GM12891 (cell line): ENCODE data around the genes RAB30 and CCDC90B.

GRCh38 chr11:78229663-78230195 lies 41.0 kb downstream of the USP35 start:
- RRBS: no CpG with 5 or more reads among the region's 3 CpGs

DNA sequence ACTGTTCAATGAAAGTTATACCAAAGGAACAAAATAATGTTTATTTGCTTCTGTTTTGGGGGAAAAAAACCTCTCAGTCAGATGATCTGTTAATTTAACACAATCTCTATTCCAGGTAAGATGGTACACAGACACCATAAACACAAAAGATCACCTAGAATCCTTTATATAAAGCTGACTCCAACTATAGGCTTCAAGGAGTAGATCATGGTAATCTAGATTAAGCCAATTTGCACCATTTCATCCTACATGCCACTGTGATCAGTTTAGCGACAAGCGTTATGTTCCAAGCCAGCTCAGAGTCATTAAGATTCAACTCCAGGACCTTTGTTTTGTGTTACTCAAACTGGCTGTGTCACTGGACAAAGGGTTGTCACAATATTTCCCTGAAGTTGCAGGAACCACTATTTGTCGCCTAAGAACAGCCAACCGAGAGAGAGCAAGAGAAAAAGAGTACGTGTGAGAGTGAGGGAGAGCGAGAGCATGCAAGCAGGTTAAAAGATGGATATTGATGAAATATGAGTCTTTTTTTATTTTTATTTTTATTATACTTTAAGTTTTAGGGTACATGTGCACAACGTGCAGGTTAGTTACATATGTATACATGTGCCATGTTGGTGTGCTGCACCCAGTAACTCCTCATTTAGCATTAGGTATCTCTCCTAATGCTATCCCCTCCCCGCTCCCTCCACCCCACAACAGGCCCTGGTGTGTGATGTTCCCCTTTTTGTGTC lies 104.8 kb downstream of the USP35 start:
- RRBS: no CpG with 5 or more reads among the region's 8 CpGs

DNA sequence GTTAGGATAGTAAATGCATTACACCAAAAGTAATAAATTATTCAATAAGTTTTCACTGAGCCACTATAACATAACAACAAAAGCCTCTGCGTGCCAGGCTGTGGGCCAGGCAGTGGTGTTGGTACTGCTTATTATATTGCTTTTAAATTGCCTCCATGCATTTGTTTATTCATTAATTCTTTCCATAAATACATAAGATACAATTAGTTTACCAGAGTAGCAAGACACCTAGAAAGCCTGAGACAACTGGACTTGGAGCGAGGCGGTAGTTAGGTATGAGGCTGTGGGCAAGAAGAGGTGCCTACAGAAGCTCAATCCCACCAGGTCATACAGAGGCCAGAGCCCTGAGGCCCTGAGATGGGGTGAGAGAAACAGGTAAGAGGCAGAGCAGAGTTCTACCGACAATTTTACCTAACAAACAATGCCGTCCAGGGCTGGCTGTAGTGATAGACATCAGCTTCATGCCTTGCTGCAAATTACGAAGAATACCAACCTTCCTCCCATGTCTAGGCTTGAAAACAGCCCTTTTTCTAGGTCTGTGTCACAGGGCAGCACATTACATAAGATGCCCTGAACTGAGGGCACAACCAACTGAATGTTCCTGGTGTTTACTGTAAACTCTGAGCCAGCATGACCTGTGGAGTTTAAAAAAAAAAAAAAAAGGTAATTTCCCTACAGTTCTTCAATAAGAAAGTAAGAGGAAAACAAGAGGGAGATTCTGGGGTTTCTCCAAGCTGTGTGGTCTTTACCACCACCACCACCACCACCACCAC lies 105.9 kb downstream of the GAB2 start:
- RRBS: no CpG with 5 or more reads among the region's 6 CpGs

- RRBS: no CpG with 5 or more reads among the region's 6 CpGs
Measured at GRCh38 chr11:78465413-78465741, 47.8 kb upstream of the GAB2 start.

GRCh38 chr11:78469928-78470297 lies 52.3 kb upstream of the GAB2 start:
- RRBS: no CpG with 5 or more reads among the region's 3 CpGs

DNA sequence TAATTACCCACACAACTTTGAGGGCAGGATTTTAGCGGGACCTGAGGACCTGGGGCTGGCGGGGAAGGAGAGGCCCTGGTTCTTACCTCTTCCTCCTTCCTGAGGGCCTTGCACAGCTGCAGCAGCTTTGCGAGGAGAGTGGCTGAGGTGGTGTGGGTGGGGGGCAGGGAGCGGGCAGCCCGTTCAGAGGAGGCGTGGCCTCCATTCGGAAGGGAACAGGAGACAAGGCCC lies 76.4 kb upstream of the NARS2 start:
- RRBS: no CpG with 5 or more reads among the region's 7 CpGs

- RRBS: no CpG with 5 or more reads among the region's 4 CpGs
Measured at GRCh38 chr11:78809722-78810279, 235.1 kb upstream of the NARS2 start.

- RRBS: no CpG with 5 or more reads among the region's 6 CpGs
Measured at GRCh38 chr11:79199902-79200358, 240.9 kb downstream of the TENM4 start.

DNA sequence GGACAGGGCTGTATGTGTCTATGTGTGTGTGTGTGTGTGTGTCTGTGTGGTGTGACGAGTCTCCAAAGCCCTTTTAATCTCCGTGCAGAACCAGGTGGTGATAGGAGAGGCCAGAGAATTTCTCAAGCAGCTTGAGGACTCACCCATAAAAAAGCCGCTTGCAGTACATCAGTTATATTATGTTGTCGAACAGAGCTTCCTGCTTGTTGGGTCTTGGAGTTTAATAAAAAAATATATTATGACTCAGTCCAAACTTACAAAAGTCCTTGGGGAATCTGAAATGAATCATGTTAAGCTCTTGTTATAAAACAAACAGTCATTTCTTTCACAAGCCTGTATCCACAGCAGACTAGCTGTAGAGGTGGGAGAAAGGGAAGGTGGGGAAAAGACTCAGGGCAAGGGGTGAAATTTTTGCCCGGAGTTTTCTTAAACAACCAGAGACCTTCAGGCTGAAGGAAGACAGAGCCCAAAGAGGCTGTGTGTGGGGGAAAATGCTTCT lies 196.4 kb downstream of the TENM4 start:
- RRBS: no CpG with 5 or more reads among the region's 5 CpGs

DNA sequence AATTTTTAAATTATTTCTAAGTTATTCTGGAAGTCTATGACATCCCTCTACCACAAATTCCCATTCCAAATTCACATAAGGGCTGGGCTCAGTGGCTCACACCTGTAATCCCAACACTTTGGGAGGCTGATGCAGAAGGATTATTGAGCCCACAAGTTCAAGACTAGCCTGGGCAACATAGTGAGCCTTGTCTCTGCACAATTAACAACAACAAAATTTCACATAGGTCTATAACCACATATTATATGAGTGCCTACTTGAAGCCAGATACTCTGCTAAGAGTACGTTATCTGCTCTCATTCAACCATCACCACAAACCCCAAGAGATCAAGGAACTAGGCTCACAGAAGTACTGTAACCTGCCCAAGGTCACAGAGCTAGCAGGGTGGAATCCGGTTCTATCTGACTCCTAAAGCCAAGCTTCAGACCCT lies 1.2 kb downstream of the PRCP start:
- RRBS: no CpG with 5 or more reads among the region's 2 CpGs

DNA sequence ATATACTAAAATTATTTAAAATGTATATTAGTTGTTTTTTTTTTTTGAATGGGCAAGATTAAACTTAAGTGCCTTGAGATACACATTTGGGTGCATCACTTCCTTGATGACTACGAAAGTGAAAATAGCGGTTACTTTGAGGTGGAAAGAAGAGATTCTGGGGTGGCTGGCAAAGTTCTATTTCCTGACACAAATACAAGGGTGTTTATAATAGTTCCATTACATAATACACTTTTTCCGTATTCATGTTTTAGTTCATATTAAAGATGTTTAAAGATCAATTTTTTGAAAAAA lies 58.4 kb downstream of the DDIAS start:
- RRBS: no CpG with 5 or more reads among the region's 3 CpGs

DNA sequence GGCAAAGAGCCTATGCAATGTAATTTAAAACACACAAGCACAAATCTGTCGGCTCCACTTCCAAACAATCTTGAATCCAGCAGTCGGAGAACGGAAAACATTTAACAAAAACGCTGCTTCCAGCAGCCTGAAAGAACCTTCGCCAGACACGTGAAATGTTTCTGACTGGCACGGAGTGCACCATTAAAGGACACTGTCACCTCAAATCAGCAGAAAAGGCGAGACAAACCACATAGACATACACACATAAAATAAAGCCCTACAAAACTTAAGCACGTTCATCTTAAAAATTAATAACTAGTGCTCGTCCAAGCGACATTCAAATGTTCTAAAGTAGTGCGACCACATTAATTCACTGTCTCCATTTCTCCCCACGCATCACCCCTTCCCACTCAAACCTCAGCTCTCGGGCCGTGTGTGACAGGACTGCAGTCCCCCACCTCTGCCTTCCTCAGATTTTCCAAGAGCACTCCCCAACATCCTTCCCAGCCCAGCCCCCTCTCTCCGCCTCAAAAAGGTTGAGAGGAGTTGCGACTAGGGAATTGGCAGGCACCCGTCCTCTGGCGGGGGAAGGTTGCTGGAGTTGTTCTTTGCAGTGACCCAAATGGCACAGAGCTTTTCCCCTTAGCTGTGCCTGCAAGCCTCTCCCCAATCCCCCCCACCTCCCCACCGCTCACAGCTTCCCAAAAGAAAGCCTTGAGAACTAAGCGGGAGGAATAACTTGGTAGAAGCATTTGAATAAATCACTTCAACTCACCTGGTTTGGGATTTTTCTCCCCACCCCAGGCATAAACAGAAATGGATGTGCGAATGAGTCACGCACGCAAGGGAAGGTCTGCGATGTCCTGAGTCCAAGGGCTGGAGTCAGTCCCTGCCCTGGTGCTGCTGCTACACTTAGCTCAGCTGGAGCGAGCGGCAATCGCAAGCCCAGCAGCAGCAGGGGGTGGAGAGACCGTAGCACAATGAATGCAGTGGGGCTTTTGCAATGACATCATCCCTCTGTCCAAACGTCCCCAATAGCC lies at the start of gene RAB30:
TSS of gene RAB30 (minus strand) at position 964 of the 1,022 bp plus-strand sequence.
- RRBS: no CpG with 5 or more reads among the region's 30 CpGs

GRCh38 chr11:83165655-83166742 lies 9.1 kb downstream of the PCF11 start:
- RRBS: no CpG with 5 or more reads among the region's 19 CpGs

DNA sequence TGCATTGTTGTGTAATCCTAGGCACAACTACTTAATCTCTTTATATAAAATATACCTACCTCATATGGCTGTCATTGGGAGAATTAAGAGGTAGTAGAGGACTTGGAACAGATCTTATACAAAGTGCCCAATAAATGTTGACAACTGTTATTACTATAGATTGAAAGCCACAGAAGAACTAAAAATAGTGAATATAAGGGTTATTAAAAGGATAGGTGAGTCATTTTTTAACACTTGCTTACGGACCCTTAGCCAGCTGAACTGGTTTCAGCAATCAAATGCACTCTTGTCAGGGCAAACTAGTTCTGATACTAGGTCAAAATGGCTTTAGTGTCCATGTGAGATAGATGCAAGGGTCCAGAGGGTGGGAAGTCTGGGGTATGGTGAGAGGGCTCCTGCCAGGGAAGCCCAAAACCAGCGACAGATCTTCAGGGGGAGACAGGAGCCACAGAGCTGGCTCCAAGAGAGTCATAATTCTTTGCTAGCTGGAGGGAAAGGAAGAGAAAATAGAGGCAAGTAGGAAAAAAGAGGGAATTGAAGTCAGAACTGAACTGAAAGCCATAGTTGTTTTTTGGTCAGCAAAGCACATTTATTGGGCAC lies 29.2 kb downstream of the CCDC90B start:
- RRBS: no CpG with 5 or more reads among the region's 2 CpGs

- RRBS: no CpG with 5 or more reads among the region's 22 CpGs
Measured at GRCh38 chr11:83286235-83286643, at the start of gene CCDC90B. CCDC90B (minus strand) TSS chr11:83286367.

DNA sequence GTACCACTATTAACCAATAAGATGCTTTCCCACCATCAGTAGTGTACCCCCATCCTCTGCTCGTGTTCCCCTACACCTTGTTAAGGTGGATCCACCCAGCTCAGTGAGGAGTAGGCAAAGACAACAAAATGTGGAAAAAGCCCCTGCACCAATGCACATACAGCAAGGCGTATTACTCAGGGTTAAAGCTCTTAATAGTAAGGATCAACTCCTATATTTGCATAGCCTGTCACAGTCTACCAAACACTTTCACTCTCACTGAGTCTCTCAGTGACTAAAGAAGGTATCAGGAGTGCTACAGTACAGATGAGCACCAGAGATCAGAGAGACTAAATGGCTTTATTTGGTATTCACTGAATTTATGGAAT lies 396.3 kb upstream of the CCDC90B start:
- RRBS: no CpG with 5 or more reads among the region's 2 CpGs

GRCh38 chr11:84250667-84251121 lies 964.5 kb upstream of the CCDC90B start:
- RRBS: no CpG with 5 or more reads among the region's 2 CpGs

DNA sequence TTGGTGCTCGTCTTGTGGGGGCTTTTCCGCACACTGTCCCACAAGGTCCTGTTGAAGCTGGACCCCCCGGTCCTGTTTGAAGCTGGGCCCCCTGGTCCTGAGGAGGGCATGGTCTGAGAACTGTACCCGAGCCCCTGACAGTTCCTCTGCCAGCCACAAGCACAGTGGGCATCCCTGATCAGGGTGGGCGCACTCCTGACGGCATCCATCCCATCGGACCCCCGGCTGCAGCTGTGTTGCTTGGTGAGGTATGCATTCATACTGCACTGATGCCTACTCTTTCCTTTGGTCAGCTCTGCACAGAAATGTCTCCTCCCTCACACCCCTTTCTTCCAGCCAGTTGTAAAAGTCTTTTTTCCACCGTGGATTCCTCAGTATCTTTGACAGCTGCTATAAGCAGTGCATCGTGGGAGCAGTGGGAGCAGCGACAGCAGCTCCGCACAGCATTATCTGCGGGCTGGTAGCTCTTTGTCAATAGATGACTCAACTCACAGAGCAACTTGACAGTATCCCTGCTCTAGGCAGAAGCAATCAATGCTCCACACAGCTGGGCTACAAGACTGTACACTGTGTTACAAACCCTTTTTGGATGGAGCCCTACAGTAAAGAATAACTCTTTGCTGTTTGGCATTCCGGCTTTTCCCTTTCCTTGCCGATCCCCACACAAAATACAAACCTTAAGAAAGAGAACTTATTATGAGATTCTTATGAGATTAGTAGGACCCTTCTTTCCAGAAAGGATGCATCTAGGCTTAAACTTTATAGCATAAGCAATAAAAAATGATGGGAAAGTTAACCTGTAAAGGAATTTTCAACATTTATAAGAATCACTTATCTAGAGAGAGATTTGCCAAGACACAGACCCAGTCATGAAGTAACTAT lies 1031.0 kb upstream of the CCDC90B start:
- RRBS: no CpG with 5 or more reads among the region's 15 CpGs

- RRBS: no CpG with 5 or more reads among the region's 1 CpG
Measured at GRCh38 chr11:84897808-84898035, 729.4 kb downstream of the DLG2 start.